NALM6 (cell line): ENCODE data around the genes PGM2L1 and KCNE3.

DNA sequence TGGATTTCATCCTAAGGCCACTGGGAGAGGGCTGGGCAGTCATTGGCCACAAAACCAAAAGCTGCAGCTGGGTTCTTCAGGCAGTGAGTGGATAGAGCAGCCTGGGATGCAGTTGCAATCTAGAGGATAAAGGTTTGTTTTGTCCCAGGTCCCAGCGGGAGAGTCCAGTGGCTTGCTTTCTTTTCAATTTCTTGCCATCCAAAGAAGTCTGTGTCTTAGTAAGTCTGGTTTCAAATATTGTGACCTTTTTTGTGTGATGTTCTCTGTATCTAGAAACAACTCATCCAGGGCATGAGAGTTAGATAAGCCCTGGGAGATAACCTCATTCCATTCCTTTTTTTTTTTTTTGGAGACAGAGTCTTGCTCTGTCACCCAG, 20.0 kb downstream of the ATG16L2 start:
- PRO-cap, result no peak

GRCh38 chr11:73148855-73149435, 6.8 kb upstream of the FCHSD2 start:
- PRO-cap, result no peak

DNA sequence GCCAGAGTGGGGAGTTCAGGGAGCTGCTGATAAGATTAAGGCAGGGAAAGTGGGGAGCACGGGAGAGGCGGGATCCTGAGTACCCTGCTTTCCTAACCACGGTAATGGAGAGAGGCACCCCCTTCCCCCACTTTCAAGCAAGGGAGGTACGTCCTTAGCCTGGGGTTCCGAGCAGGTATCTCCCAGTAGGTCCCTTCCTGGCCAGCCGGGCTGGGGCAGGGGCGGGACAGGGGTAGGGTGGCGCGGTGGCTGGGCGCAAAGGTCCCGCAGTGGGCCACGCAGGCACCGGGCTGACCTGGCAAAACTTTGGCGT, 393 bp upstream of the P2RY2 start:
- PRO-cap, result no peak

GRCh38 chr11:73310189-73311255, 2.4 kb downstream of the ARHGEF17 start:
- PRO-cap, result no peak

DNA sequence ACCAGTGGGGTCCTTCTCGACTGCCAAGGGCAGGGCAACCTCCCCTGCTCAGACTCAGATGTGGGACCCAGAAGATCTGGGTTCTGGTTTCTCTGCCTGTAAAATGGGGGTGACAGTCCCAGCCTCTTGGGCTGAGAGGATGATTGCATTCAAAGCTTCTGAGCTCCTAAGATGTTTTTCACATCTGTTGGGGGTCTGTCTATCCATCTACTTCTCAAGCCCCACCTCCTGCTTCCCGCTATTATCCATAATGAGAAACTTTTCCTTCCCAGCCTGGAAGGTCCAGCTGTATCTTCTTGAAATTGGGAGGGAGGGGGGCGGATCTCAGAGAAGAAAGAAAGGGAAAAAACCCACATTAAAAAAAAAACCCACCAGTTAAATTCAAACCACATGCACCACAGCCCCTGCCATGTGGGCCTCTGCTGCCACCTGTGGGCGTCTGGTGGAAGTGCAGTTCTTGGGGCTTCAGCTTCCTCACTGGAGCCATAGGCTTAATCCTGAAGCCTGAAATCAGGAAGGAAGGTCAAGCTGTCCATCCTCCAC, 27.2 kb downstream of the ARHGEF17 start:
- PRO-cap, result no peak

DNA sequence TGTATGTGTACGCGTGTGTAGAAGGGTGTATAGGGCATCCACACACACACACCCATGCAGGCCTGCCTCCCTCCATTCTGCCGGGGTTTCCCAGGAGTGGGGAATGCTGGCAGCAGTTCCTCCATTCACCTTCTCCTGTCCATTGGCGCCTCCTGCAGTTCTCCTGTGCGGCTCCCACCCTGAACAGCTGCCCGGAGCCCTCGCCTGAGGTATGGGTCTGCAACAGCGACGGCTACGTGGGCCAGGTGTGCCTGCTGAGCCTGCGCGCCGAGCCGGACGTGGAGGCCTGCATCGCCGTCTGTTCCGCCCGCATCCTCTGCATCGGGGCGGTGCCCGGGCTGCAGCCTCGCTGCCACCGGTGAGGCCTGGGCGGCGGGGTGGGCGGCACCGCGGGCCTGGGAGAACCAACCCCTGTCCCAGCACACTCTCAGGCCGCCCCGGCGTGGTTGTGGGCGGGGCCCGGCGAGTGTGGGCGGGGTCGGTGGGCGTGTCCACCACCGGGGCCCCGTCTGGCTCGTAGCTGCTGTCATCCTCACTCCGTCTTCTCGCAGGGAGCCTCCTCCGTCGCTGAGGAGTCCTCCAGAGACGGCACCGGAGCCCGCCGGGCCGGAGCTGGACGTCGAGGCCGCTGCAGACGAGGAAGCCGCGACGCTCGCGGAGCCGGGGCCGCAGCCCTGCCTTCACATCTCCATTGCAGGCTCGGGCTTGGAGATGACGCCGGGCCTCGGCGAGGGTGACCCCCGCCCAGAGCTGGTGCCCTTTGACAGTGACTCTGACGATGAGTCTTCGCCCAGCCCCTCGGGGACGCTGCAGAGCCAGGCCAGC, 14.1 kb upstream of the RELT start:
- PRO-cap, result no peak

- PRO-cap, result no peak
These were observed 4.9 kb downstream of the RELT start for GRCh38 chr11:73381042-73381464.

- PRO-cap, result no peak
These were observed 23.0 kb downstream of the RELT start for GRCh38 chr11:73399007-73399776.

DNA sequence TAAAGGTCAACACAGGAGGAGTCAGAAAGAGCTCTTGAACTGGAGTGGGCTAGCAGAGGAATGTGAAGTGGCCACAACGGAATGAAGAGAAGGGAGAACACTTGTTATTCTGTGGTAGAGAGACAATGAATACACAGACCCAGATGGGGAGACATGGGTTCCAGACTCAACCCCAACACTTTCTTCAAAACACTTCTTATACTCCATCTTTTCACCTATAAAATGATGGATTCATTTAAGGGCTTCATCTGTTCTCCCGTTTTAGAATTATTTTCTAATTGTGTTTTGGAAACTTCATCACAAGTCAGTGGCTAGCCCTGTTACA, 88.3 kb downstream of the RELT start:
- PRO-cap, result no peak

GRCh38 chr11:73487129-73487497, 110.8 kb downstream of the FAM168A start:
- PRO-cap, result no peak

- PRO-cap, result no peak
These were observed 55.4 kb downstream of the FAM168A start for GRCh38 chr11:73542331-73543055.

GRCh38 chr11:73778821-73780178, 8.4 kb upstream of the MRPL48 start:
- PRO-cap, result bidirectional peak, plus-strand start at chr11:73779630, minus-strand start at chr11:73779461; bidirectional peak, plus-strand start at chr11:73779871, minus-strand start at chr11:73779796

- PRO-cap, result no peak
These were observed 7.3 kb downstream of the UCP3 start for GRCh38 chr11:74001429-74002210.

GRCh38 chr11:74007940-74008334, 948 bp downstream of the UCP3 start:
- PRO-cap, result no peak

DNA sequence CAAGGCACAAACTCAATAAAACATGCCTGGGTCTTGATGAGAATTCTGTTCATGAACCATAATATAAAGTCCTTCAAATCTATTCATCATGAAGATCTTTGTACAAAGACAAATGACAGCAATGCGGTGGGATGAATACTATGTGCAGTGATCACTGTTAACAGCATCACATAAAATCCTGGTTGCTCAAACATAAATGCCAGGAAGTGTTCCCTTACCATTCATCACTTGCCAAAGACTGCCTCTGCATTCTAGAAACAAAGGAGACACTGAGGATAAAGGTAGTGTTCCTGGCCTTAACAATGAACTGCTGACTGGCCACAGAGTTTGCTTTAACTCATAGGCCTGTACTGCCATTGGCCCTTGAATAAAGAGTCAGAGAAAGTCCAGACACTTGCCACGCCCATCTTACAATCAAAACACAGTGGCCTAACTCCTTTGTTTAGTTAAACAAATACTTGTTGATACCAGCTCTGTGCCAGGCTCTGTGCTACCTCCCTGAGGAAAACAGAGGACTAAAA, 29.5 kb downstream of the C2CD3 start:
- PRO-cap, result no peak

DNA sequence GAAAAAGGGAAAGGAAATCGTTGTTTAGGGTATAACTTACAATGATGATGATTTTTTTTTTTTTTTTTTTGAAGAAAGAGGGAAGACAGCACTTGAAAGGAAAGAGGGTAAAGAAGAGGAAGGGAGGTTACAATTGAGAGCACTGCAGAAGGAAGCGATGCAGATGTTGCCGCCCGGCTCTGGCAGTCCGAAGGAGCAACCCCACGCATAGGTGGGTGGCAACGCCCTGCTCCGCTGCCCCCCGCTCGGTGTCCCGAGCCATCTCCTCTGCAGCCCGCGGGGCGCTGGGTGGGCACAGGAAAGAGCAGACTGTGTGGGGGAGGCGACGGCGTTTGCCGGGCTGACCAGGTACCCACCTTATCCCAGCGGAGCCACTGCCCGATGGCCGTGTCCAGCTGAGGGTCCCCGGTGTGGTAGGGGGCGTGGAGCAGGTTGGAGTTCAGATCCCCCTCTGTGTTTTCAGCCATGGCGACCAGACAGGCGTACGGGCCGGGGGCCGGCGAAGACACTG, 483 bp downstream of the PGM2L1 start:
- PRO-cap, result bidirectional peak, plus-strand start at position 185 of the sequence, minus-strand start outside the sequence

GRCh38 chr11:74398206-74399449, at the start of gene PGM2L1:
TSS of gene PGM2L1 (minus strand) at chr11:74398433.
- PRO-cap, result bidirectional peak, plus-strand start at chr11:74398530, minus-strand start at chr11:74398392; bidirectional peak, plus-strand start at chr11:74398989, minus-strand start at chr11:74398719; unidirectional peak, plus-strand start at chr11:74399167

DNA sequence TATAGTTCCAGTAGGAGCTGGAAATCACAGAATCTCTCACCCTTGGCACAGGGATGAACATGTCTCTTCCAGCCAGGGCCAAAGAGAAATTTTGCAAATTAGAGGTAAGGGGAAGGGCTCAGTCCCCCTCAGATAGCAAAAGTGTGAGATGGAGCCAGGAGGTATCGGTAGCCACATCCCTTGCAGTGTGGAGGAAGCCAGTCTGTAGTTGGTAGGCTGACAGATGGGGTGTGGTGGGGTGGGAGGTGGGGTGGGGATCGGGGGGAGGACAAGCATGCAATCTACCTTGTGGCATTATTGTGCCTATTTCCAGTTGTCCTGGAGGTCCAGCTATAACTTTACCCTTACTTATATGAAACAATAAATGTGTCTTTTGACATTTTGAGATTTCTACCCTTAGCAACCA, 25.4 kb downstream of the KCNE3 start:
- PRO-cap, result no peak

GRCh38 chr11:74465318-74465952, 1.9 kb downstream of the KCNE3 start:
- PRO-cap, result no peak

DNA sequence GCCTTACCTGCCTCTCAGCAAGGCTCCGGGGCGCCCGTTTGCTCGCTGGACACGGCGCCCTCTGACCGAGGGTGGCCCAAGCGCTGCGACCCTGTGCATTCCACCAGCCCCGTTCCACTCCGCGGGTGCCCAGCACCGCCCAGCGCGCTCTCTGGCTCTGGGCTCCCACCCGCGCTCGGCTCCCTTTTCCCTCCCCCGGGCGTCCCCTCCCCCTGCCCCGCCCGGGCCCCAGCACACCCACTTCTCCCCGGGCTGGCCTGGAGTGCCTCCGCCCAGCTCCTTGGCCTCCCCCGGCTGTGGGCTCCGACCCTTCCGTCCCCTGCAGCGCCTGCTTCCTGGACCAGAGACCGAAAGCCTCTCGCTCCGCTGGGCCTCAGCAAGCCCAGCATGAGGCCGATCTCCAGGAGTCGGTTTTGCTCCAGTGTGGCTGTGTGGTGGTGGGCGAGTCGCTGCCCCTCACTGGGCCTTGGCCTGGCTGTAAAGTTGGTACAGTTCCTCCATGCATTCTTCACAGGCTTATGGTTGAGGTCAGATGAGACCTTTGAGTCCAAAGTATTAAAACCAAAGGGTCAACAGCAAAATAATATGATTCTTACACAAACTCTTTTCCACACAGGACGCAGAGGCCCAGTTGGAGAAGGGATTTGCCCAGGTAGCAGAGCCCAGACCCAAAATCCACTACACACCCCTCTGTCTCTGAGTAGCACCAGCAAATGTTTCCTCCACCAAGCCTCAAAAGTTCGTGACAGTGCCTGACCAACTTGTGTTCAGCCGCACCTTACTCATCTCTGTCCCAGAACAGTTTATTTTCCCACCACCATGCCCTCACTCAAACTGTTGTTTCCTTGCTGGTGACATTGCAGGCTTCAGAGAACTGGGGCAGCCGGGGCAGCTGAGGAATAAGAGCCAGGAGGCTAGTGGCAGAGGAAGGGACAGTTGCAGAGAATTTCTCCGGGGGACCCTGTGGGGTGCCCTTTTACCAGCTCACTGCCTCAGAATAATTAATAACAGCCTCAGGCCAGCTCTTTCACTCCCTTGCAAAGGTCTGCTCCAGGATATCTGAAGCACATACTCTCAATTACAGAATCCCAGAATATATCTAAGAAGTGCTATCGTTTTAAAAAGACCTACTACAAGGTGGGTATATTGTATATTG, at the start of gene KCNE3:
TSS of gene KCNE3 (minus strand) at position 159 of the 1,156 bp plus-strand sequence.
- PRO-cap, result no peak